Neural progenitor cell (in vitro differentiated cells): ENCODE measurements around a stretch of chr12.

DNA sequence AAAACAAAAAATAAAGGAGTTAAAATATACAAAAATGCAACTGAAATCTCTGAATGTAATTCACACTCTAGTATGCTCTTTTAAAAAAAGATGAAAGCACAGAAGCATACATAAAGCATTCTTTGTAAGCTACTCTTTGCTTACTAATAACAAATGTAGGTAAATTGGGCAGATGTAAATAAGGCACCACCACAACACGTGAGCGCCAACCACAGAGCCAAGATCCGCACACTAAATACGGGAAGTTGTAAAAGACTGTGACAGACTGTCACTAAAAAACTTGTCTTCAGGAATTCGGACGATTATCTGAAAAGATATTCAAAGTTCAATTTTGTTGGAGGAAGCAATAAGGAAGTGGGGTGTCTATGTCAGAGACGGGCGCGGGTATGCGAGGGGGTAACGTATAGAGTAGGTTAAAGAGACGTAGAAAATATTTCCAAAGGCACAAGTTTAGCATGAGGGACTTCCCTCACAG lies 1.6 kb upstream of the HSP90B1 start:
- RAMPAGE, long total RNA, result no peak

DNA sequence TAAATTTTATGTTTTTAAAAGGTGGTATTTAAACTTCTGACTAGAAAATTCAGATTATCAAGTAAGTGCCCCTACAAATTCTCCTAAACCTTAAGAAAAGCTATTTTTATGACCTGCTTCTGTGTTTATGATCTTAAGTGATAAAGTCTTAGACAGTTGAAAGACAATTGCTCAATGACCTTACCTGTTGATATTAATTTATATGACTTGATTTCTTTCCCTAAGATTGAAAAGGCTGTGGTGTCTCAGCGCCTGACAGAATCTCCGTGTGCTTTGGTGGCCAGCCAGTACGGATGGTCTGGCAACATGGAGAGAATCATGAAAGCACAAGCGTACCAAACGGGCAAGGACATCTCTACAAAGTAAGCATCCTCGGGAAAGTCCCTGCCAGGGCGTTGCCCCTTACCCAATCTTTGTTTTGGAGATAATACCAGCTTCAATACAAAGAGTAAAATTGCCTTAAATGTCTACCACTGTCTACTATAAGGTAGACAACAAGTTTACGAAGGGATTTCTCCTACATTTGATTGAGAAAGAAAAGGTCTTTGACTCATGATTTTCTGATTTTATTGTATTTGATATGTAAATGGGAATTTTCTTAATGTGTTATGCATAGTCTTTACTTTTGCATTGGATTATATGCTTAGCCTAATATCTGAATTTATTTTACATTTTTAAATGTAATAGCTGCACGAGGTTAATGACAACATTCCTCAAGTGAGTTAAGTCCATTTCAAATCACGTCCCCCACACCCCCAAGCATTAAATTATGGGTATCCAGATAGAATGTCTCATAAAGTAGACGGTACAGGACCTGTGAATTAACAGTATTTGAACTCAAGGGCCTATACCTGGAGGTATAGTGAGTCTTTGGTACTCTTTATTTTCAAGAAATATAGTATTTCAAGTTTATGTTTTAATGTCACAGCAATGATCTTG lies 13.2 kb downstream of the UQCC6 start:
- RAMPAGE, long total RNA, result no peak

- RAMPAGE, long total RNA, result no peak
Observed at GRCh38 chr12:103964686-103965417, 820 bp upstream of the TDG start.

- RAMPAGE, long total RNA, result no peak
Observed at GRCh38 chr12:104292769-104293947, 10.4 kb upstream of the EID3 start.

DNA sequence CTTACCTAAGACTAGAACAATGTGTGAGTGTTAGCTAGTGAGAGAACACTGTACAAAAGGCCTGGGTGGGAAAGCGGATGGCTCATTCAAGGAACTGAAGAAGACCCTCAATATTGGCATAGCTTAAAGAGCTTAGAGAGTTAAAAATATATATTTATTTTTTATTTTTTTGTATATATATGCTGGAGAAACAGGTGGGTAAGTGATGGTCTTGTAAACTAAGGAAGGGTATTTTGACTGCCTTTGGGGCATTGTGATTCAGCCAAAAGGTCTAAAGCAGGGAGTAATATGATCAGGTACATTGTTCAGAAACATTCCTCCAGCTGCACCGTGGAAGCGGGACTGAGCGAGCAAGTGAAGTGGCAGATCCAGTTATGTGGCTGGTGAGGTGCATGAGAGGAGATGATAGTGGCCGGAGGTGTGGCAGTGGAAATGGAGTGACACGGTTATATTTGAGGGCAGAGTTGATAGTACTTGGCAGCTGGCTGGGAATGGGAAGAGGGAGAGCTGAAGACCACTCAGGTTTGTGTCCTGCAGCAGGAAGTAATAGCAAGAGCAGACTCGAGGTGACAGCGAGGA lies 39.1 kb downstream of the EID3 start:
- RAMPAGE, long total RNA, result no peak

DNA sequence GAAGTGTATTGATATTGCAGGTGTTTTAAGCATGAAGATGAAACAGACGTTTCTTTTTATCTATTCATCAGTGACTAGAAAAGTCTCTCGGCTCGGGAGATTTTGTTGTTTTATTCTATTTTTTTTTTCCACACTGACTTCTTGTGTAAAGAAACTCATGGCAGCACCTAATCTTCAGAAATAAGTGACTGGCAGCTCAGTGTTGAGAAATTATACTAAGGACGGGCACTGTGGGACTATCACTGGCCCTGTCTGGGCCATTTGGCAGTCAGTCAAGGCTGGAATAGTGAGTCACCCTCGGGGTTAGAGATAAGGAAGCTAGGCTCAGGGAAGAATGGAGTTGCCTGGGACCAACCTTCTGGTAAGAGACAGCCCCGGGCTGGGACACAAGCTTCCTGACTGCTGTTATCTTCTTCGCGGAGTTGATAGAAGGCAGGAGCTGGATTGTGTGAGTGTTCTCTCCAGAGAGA lies 48.3 kb upstream of the CHST11 start:
- RAMPAGE, long total RNA, result no peak

GRCh38 chr12:104457043-104457924 lies 536 bp downstream of the CHST11 start:
- RAMPAGE, long total RNA, result no peak

DNA sequence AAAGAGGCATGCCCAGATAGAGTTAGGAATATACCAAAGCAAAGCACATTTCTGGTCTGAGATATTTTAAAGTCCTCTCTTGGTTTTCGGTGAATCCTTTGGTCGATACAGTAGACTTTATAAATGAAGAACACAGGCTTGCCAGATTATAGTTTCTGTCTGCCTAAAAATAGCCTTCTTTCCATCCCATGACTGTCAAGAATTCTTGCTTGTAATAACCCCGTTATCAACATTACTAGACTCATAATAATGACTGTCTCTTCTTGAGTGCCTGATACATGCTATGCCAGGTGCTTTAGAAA lies 30.1 kb downstream of the CHST11 start:
- RAMPAGE, long total RNA, result no peak

GRCh38 chr12:104596992-104597321 lies 140.2 kb downstream of the CHST11 start:
- RAMPAGE, long total RNA, result no peak

DNA sequence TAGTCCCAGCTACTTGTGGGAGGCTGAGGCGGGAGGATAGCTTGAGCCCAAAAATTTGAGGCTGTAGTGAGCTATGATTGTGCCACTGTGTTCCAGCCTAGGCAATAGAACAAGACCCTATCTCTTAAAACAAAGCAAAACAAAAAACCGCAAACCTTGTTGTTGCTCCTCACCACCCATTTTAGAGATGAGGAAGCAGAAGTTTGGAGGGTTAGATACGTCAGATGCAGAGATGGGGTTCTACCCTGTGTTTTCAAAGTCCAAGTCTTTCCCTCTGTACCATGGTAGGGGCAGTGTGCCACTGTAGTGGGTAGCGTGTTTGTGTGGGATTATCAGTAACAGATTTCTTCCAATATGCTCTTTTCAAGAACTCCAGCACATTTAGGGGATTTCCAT lies 186.5 kb downstream of the CHST11 start:
- RAMPAGE, long total RNA, result no peak

DNA sequence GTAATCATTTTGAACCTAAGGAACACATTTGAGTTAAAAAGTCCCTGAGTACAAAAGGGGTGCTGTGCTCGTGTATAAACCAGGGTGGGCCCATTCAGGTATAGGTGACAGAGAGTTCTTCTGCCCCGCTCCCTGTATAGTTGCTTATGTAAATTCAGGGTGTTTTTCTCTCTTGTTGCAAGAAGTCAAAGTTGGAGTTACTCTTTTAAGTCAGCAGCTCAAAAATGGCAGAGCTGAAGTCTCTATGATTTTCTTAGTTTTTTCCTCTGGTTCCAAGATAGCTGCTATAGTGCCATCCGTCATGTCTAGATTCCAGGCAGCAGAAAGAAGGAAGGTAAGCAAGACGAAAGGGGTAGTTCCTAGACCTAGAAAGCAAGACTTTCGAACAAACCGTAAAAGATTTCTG lies 199.0 kb downstream of the CHST11 start:
- RAMPAGE, long total RNA, result no peak

DNA sequence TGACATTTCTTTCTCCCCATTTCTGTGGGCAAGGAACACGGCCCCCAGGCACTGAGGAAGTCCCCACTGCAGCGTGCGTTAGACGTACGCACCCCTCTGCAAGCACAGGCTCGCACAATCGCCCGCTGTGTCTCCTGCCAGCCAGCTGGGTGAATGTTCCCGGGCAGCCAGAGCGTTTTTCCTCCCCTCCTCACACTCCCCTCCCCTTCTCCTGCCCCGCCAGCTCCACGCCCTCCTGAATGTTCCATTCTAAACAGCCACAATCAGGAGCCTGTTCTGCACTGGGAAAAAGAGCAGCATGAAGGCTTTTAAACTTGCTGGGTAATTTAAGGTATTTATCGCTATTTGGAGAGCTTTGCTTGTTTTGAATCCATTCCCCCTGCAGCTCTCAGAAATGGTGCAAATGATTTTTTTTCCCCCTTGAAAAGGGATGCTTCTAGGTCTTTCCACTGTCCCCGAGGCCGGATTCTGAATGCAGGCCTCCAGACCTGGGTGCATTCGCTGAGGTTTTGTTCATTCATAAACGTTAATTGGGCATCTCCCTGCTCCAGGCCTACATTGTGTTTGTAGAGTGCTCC lies 212.4 kb downstream of the CHST11 start:
- RAMPAGE, long total RNA, result no peak

- RAMPAGE, long total RNA, result no peak
Observed at GRCh38 chr12:104784690-104785019, 173.4 kb downstream of the SLC41A2 start.

GRCh38 chr12:104904517-104905018 lies 53.5 kb downstream of the SLC41A2 start:
- RAMPAGE, long total RNA, result no peak

DNA sequence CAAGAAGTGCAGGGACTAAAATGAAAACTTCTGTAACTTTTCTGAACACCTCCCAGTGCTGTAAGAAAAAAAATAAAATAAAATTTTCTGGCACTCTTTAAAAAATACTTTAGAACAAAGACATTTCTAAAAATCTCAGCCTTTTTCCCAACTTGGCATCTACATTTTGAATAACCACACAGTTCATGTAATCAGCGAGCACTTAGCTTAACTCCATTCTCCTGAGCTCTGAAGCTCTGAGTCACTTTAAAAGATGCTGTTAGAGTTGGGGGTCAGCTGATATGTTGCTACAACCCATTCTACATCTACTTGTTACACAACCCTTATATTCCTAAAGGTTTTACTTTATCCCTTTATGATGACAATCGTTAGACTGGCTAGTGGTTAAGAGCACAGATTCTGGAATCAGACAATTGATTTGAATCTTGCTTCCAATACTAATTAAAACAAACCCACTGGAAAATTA lies 48.4 kb downstream of the SLC41A2 start:
- RAMPAGE, long total RNA, result no peak

- RAMPAGE, long total RNA, result no peak
Observed at GRCh38 chr12:105090543-105090773, 6.2 kb upstream of the ALDH1L2 start.

DNA sequence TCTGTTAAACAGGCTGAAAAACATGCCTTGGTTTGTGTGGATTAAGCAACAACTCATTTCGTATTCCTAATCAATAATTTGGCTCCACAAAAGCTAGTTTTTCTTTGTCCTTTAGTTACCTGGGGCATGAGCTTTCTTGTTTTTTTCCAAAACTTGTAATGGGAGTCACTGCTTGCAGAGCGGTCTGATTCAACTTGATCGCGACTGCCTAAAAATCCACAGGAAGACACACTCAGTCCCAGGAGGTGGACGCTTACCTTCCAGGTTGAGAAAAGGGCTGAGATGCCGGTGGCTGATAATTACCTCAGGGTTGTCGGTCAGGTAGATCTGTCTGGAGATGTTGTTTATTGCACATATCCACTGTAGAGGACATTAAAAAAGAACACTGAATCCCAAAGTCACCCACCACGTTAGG lies 40.8 kb downstream of the APPL2 start:
- RAMPAGE, long total RNA, result no peak

DNA sequence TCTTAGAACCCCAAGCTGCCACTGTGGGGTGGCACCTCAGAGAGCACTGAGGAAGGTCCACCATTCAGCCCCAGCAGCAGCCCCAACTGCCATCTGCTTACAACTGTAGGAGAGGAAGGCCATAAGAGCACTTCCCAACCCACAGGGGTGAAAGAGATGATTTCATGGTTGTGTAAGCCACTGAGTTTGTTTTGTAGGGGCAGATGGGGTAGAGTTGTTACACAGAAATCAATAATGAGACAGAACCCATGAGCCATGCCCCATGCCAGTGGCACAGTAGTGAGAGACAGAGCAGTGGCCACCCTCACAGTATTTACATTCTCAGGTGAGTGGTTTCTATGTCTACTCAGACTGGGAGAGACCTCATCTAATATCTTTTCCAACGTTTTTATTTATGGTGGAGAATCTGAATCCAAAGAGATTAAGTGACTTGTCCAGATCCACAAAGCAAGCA lies 68.6 kb downstream of the NUAK1 start:
- RAMPAGE, long total RNA, result no peak

GRCh38 chr12:106178845-106179671 lies 40.3 kb upstream of the NUAK1 start:
- RAMPAGE, long total RNA, result no peak

DNA sequence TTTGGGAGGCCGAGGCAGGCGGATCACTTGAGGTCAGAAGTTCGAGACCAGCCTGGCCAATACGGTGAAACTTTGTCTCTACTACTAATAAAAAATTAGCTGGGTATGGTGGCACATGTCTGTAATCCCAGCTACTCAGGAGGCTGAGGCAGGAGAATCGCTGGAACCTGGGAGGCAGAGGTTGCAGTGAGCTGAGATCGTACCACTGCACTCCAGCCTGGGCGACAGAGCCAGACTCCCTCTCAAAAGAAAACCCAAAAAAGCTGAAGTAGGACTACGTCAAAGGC lies 1.4 kb downstream of the CKAP4 start:
- RAMPAGE, long total RNA, result no peak